ENCODE measurements around a stretch of chr2.

- RRBS, result no CpG with 5 or more reads among the region's 13 CpGs
Measured at GRCh38 chr2:134153976-134154759, 99.7 kb upstream of the MGAT5 start.

DNA sequence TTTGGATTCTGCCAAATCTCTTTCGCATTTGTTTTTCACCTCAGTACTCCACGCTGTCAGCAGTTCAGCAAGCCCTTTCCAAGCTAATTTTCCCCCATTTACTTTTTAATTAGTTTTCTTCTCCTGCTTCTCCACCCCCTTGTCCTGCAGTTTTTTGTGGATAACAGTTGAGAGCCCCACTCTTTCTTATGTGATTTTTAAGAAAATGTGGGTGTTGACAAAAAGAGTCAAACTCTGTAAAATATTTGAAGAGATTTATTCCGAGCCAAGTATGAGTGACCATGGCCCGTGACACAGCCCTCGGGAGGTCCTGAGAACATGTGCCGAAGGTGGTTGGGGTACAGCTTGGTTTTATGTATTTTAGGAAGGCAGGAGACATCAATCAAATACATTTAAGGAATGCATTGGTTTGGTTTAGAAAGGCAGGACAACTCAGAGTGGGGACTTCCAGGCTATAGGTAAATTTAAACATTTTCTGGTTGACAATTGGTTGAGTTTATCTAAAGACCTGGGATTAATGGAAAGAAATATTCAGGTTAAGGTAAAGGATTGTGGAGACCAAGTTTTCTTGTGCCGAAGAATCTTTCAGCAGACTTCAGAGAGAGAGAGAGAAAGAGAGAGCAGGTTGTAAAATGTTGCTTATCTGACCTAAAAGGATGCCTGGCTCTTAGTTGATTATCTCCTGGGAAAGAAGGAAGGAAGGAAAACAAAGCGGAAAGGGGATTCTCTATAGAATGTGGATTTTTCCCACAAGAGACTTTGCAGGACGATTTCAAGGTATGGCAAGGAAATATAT lies 32.8 kb upstream of the MGAT5 start:
- RRBS, result no CpG with 5 or more reads among the region's 9 CpGs

- RRBS, result no CpG with 5 or more reads among the region's 6 CpGs
Measured at GRCh38 chr2:134261380-134262408, 7.8 kb downstream of the MGAT5 start.

- RRBS, result no CpG with 5 or more reads among the region's 5 CpGs
Measured at GRCh38 chr2:134275325-134275810, 21.5 kb downstream of the MGAT5 start.

- RRBS, result no CpG with 5 or more reads among the region's 6 CpGs
Measured at GRCh38 chr2:134290007-134291233, 36.5 kb downstream of the MGAT5 start.

GRCh38 chr2:134336007-134336819 lies 82.3 kb downstream of the MGAT5 start:
- RRBS, result no CpG with 5 or more reads among the region's 7 CpGs

DNA sequence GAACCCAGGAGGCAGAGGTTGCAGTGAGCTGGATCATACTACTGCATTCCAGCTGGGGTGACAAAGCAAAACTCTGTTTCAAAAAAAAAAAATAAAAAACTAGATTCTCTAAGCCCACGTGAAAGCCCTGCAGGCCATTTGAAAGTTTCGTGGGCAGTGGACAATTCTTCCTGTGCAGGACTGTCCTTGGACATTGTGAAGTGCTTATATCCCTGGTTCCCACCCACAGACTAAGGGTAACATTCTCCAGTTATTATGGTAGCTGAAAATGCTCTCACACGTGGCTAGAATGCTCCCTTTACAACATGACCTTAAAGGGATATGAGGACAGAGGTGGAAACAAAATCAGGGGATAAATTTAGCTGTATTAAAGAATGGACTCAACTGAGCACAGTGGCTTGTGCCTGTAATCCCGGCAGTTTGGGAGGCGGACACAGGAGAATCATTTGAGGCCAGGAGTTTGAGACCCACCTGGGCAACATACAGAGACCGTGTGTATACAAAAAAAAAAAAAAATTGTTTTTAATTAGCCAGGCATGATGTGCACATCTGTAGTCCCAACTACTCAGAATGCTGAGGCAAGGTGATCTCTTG lies 167.7 kb downstream of the MGAT5 start:
- RRBS, result no CpG with 5 or more reads among the region's 6 CpGs

- RRBS, result no CpG with 5 or more reads among the region's 13 CpGs
Measured at GRCh38 chr2:134457725-134458353, 204.0 kb downstream of the MGAT5 start.

DNA sequence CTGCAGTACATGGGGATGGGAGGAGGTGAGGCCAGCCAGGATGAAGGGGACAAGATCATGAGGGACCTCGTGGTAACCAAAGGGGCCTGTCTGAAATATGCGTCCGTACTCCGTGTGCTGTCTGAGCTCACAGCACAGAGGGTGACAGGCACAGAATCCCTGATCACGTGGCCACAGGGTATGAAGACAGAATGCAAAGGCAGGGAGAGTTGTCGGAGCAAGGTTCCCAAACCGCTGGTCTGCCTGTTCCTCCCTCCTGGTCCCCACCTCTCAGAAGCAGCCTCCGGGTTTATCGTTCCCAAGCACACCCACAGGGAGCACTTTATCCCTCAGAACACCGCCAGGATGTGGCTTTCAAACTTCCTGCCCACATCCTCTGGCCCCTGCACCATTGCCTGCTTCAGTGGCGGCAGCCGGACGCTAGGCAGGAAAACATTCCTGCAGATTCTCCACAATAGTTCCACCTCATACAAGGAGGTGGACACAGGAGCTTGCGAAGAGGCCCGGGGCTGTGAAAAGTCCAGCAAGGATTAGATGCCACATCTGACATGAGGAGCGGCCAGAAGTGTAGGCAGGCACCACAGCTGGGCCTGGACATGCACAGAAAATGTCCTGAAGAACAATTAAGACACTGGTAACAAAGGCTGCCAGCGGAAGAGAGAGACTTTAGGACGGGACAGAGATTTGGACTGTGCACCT lies 11.9 kb downstream of the TMEM163 start:
- RRBS, result 28% methylated on average over 4 of the region's 18 CpGs

GRCh38 chr2:135590469-135591420 lies 59.5 kb downstream of the R3HDM1 start:
- RRBS, result no CpG with 5 or more reads among the region's 4 CpGs

DNA sequence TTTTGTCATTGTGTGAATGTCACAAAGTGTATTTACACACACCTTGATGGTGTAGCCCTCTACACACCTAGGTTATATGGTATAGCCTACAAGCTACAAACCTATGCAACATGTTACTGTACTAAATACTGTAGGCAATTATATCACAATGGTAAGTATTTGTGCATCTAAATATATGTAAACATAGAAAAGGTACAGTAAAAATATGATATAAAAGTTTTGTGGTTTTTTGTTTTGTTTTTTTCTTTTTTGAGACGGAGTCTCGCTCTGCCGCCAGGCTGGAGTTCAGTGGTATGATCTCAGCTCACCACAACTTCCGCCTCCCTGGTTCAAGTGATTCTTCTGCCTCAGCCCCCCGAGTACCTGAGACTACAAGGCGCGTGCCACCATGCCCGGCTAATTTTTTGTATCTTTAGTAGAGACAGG lies 83.7 kb upstream of the UBXN4 start:
- RRBS, result no CpG with 5 or more reads among the region's 8 CpGs

DNA sequence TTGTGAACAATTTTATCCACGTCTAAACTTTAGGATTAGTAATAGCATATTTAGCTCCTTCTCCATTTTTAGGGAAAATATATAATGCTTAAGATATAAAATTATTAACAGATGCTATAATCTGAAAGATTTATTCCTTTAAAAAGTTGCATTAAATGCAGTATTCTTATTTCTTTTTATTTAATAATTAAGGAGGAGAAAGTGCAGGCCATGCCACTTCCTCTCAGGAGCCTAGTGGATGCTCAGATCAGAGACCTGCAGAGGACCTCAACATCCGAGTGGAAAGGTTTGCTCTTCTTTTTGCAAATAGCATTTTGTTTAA lies 19.9 kb downstream of the UBXN4 start:
- RRBS, result no CpG with 5 or more reads among the region's 2 CpGs

- RRBS, result no CpG with 5 or more reads among the region's 4 CpGs
Measured at GRCh38 chr2:135787367-135787845, 45.8 kb downstream of the UBXN4 start.

DNA sequence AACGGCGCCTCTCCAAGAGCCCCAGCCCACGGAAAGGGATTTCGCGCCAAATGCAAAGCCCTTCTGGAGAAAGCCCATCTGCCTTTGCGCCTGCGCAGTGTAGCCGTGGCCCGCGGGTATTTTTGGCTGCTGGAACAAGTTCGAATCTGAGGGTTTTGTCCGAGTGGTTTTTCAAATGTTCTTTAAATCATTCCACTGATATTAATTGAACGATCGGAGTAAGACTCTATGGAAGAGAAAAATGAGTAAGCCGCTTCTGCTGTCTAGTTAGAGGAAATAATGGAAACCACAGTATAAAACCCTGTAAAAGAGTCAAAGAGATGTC lies 264 bp upstream of the MCM6 start:
- RRBS, result no CpG with 5 or more reads among the region's 15 CpGs

GRCh38 chr2:136125844-136127049 lies 8.3 kb upstream of the CXCR4 start:
- RRBS, result no CpG with 5 or more reads among the region's 19 CpGs

- RRBS, result no CpG with 5 or more reads among the region's 6 CpGs
Measured at GRCh38 chr2:136253380-136254114, 135.6 kb upstream of the CXCR4 start.

- RRBS, result no CpG with 5 or more reads among the region's 3 CpGs
Measured at GRCh38 chr2:137993141-137993584, 28.9 kb downstream of the HNMT start.

DNA sequence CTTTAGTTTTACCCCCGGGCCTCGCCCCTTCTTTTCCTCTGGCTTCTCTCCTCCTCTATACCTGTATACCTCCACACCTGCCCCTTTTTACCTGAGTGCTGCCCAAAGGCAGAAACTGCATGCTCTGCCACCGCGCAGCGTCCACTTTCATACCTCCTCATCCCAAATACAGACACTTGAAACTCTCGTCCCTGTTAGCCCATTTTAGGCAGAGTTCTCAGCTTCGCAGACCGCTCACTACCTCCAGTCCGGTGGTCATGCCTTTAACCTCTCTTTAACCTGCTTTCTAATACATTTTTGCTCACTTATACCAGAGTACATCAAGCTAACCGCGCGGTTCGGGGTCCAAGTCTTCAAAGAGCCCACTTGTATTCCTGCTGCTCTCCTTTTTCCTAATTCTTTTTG lies 827 bp downstream of the SPOPL start:
- RRBS, result 5% methylated on average over 1 of the region's 13 CpGs

GRCh38 chr2:138515947-138516705 lies 14.6 kb downstream of the SPOPL start:
- RRBS, result no CpG with 5 or more reads among the region's 3 CpGs

- RRBS, result no CpG with 5 or more reads among the region's 1 CpG
Measured at GRCh38 chr2:138569332-138569969, 67.9 kb downstream of the SPOPL start.

Data from hTERT-HM (cell line).